Breast epithelium (tissue), 2 donors: Measurements from ENCODE around the gene ZNF593OS.

- PRO-cap, result no peak
- RAMPAGE, long total RNA, 2 experiments, result no peak in any of the 2 experiments
Measured at GRCh38 chr1:25867723-25867974, 7.9 kb downstream of the PAQR7 start.

DNA sequence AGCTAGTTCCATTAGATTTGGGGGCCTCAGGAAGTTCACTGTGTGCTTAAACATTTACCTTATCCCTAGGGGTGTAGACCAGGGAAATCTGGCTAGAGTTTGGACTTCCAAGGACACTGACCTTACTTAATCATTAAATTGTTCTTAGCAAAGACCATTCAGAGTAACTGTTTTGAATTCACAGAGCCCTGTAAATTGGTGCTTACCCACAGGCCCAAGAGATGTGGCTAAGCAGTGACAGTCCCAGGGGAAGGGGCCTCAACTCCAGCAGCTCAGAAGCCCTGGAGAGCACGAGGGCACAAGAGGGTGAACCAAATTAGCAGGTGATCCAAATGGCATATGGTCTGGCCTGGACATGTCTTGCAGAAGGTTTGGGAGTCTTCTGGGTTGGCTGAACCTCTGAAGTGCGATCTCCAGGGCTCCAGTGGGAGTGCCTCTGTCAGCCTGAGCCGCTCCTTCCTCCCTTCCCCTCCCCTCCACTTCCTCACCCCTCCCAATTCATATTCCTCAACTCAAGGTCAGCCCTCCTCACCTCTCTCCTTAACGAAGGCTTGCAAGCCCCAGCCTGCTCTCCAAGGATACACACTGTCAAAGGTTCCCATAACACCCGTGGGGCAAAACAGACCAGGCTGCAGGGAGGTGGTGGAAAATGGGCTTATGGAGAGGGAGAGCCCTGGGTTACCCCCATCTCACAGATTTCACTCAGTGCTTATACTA, 4.3 kb downstream of the PAQR7 start:
- PRO-cap, result no peak
- RAMPAGE, long total RNA, 2 experiments, result no peak in any of the 2 experiments

DNA sequence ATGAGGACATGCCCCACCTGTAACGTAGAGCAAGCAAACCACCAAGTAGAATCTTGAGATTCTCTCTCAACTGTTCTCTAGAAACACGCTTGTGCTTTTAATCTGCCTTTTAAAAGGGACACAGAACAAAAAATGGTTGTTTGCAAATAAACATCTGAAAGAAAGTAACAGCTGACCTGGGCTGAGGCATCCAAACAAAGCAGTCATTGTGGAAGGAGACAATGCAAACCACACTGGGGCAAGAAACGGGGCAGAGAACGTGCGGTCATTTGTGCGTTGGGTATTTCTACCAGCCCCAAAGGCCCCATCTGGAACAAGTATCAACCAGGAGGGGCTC, 6.1 kb downstream of the STMN1 start:
- PRO-cap, result no peak
- RAMPAGE, long total RNA, 2 experiments, result no peak in any of the 2 experiments

DNA sequence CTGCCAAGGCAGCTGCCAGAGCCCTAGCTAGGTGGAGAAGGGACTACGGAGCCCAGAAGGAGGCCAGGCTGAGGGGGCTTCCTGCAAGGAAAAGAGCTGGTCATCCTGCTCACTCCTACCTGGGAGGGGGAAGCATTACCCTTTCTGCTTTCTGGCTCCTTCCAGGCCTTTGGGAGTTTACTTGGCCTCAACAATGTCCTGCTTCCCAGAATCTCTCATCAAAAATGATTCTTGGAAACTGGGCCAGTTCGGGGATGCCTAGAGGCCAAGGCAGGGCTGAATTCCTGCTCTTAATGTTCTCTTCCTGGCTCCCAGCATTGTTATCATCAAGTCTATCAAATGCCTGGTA, 7.5 kb upstream of the PAFAH2 start:
- PRO-cap, result no peak
- RAMPAGE, long total RNA, 2 experiments, result no peak in any of the 2 experiments

- PRO-cap, result no peak
- RAMPAGE, long total RNA, 2 experiments, result no peak in any of the 2 experiments
Measured at GRCh38 chr1:26171559-26172302, at the start of gene ZNF593OS. Gene ZNF593OS, minus strand, starts transcription at chr1:26171832.

- PRO-cap, result no peak
- RAMPAGE, long total RNA, 2 experiments, result no peak in any of the 2 experiments
Measured at GRCh38 chr1:26178185-26178657, 930 bp downstream of the CNKSR1 start.

- PRO-cap, result unidirectional peak, plus-strand start at chr1:26225320
- RAMPAGE, long total RNA, 2 experiments, result no peak in any of the 2 experiments
Measured at GRCh38 chr1:26224973-26225702, 8.9 kb upstream of the CEP85 start.

- PRO-cap, result no peak
- RAMPAGE, long total RNA, 2 experiments, result no peak in any of the 2 experiments
Measured at GRCh38 chr1:26308227-26308675, 1.8 kb upstream of the UBXN11 start.

DNA sequence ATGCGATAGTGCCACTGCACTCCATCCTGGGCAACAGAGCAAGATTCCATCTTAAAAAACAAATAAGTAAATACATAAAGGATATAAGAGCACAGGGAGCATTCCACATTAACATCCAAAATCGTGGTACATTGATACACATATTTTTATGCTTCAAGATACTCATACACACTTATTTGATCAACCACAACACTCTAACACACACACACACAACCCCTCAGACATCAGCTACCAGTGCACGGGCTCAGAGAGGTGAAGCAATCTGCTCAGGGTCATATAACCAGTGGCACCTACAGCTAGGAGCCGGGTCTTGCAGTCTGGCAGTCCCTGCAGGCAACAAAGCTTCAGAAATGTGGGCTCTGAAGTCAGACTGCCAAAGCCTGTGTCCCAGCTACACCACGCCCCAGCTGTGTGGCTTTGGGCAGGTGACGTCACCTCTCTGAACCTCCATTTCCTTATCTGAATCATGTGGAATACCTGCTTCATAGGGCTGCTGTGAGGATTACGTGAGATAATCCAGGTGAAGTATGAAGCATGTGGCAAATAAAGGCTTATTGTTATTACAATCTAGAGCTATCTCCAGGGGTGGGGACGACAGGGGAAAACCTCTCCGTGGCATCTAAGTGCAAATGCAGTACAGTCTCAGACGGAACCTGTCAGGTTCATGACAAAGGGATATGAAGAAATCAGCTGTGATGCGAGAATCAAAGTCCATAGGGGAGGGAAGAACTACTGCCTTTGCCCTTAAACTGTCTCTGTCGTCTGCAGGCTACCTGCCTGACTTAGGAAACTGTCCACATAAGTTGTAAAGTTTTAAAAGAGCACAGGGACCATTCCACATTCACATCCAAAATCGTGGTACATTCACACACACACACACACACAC, 4.9 kb upstream of the CRYBG2 start:
- PRO-cap, result no peak
- RAMPAGE, long total RNA, 2 experiments, result no peak in any of the 2 experiments

DNA sequence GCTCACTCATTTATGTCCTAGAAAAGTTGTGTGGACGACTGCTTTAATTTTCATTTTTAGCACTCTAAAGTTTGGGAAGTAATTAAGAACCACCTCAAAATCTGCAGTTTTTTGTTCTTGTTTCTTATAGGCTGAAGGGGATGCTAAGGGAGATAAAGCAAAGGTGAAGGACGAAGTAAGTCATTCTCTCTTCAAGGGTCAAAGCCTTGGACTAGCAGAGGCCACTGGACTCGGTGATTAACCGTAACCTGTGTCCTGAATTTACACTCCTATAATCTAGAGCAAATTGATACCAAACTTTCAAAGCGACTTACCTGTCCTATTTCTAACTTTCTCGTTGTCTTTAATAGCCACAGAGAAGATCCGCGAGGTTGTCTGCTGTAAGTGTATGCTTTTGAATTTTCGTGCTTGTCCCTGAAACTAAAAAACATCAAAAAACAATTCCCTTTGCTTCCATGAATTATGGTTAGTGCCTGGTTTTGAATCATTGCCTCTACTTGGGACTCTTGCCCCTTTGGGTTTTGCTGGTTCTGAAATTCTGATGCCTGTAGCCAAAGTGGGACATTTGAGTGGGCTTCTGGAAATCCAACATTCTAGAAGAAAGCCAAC, 1.2 kb downstream of the HMGN2 start:
- PRO-cap, result no peak
- RAMPAGE, long total RNA, 2 experiments, result no peak in any of the 2 experiments

DNA sequence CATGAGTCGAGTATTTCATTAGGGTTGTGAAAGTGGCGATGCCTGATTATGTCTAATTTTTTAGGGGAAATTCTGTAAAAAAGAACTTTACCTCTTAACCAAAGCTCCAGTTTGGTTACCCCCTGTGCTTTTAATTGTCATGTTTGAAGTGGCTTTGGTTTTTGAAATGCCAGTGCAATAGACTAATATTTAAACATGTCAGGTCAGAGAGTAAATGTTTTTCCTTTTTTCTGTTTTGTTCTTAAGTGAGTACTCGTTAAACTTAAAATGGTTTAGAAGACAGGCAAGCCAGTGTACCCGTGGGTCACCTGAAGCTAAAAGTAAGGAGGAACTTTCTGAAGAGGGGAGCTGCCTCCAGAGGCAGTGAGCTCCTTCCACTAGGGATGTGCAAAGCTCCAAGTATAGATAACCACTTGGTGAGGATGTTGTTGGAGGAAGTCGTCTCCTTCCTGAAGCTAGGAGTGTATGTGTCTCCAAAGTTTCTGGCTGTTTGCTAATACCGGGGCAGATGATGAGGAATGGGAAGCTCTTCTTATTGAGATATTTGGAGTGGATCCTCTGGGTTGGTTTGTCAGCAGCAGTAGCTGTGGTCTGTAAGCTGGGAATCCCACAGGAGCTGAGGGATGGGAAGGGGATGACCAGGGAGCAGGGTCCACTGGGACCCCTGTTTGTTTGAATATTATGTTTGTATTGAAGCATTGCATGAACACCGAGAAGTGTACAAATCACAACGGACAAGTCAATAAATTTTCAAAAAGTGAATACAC, 35.3 kb downstream of the RPS6KA1 start:
- PRO-cap, result no peak
- RAMPAGE, long total RNA, 2 experiments, result no peak in any of the 2 experiments

GRCh38 chr1:26705824-26706275, 10.0 kb downstream of the ARID1A start:
- PRO-cap, result no peak
- RAMPAGE, long total RNA, 2 experiments, result no peak in any of the 2 experiments

GRCh38 chr1:26743411-26744748, 43.9 kb upstream of the PIGV start:
- PRO-cap, result no peak
- RAMPAGE, long total RNA, 2 experiments, result no peak in any of the 2 experiments

DNA sequence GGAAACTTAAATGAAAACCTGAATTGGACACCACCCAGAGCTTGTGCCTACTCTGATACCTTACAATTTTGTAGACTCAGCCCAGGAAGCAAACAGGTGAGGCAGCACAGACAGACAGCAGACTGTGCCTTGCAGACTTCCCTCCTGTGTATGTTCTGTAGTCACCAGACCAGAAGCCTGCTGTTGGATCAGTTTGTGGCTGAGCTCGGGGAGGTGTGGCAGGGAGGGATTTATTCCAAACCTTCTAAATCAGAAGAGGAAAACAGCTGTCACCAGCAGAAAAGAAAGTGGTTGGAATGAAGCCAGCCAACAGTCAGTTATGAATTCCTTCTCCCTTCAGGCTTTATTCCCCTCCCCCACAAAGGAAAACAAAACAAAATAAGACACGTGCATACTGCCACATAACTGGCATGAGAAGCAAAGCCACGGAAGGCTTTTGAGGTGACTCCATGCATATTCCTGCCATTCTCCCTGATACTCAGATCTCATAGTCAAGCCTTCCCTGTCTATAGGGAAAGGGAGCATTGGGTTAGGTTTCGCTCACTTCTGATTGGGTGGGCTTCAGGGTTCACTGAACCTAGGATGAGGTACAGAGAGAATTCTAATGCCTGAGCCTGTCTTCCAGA, 19.0 kb upstream of the PIGV start:
- PRO-cap, result no peak
- RAMPAGE, long total RNA, 2 experiments, result no peak in any of the 2 experiments

DNA sequence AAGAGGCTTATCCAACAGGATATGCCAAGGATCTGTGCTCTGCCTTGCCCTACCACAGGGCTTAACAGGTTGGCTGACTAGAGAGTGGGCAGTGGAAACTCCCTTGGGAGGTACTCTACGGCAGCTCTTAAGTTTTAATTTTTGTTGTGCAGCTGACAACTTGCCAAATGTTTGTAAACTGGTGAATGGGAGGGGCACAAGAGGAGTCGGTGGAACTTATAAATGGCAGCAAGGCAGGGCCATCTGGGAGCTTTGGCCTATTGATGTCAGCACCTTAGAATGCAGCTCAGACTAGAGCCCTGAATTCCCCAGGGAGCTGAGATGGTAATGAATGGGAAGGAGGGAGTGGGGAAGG, 16.4 kb upstream of the PIGV start:
- PRO-cap, result no peak
- RAMPAGE, long total RNA, 2 experiments, result no peak in any of the 2 experiments

DNA sequence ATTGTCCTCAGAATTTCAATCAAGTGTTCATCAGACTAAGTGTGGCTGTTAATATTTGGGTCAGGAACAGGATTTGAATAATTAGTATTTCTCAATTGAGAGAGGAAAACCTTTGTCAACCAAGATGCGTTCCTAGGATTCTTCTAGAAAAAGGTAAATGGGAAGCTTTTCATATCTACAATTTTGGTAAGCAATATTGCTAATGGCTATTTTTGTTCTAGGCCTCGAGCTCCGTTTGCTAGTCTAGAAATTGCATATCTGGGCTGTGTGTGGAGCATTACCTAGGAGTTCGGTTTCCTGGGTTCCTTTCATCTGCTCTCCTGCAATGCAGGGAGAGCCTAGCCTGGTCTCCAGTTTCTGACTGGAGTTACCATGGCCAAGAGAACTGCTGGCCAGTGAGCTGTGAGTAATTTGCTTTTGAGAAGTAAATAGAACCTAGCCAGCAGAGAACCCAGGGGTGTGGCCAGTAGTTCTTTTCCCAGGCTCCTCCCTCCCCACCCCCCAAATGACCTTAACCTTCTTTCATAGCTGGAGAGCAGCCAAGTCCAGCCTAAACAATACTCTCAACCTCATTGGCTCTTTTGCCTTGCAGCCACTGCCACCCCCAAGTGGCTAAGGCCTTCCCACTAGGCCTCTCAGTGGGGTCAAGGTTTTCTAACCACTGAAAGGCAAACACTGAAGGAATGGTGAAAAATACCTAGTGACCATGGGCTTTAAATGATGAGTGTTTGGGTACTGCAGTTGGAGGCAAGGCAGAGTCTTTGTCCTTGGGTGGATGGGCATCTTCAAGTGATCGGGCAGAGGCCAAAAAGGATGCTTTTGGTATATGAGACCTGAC, 3.8 kb upstream of the PIGV start:
- PRO-cap, result no peak
- RAMPAGE, long total RNA, 2 experiments, result no peak in any of the 2 experiments

DNA sequence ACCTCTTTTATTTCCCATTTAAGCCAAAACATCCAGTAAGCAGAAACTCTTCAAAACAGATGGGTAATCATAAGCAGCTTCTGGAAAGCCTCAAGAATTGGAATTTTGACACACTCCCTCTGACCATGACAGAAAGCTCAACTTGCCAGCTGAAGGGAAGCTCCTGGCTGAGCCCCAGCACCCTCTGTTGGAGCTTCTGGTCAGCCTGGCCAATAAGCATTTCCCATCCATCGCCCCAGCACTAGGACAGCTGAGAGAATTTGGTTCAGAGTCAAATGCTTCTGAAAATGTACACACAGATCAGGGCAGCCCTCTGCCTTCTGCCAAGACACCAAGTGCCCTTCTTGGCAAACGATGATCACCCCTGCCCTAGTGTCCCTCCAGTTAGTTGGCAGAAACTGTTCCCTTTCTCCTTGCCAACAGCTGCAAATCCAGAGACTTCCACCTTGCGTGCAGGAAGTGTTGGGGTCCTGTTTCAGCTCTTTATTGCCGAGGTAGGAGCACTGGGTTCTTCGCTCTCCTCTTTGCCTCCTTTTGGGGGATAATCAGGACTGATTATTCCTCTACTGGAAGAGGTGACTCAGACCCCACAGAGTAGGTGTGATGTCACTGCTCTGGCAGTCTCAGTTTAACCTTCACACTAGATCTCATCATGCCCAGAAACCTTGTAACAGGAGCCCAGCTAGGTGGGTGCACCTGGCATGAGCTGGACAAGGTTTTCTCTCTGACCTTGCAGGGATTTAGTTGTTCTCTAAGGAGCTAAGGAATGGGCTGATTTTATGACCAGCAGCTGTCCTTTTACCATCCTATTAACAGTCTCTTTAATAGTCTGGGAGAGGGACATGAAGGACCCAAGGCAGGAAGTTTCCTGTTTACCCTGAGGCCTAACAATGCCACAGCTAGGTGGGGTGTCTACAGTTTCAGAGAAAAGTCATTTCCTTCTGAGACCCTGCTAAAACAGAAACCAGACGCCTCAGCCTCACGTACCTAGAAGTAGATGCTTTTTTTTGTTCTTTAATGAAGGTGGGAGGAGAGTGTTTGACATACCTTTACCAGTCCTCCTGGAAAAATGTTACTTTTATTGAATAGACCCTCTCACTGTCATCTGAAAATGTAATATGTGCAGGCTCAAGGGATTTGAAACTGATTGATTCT, 12.1 kb downstream of the PIGV start:
- PRO-cap, result no peak
- RAMPAGE, long total RNA, 2 experiments, result no peak in any of the 2 experiments

DNA sequence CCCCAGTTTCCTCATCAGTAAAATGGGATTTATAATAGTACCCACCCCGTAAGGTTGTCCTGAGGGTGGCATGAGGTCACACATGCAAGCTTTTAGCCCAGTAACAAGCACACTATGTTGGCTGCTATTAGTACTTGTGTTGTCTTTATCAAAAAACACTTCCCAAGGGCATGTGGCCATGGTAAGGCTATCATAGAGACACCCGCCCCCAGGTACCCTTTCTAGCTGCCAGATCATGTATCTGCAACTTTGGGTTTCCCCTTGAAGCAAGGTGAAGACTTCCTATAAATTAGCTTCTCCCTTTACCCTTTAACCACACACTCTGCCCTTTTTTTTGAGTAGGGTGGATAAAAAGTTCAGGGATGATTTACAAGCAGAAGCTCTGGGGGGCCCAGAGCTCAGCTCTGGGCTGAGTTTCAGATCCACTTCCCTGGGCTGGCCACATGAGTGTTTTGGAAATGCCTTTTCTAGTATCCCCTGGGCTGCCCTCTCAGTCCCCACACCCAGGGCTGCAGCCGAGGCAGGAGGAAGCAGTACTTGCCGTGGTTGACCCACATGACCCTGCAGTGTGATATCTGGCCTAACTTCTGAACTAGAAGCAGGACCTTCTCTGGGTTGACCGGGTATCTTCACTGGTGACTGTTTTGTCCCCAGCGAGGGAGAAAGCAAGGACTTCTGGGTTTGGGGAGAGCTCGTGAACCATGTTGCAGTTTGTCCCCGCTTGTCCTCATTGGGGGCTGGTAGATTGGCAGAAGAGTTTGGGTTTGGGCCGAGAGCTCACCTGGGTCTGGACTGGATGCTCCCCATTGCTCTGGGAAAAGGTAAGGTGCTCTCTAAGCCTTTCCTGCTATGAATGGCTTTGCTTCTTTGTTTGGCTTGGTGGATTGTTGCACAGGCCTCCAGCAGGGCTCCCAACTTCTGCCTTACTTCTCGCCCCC, 2.2 kb downstream of the ZDHHC18 start:
- PRO-cap, result no peak
- RAMPAGE, long total RNA, 2 experiments, result no peak in any of the 2 experiments

GRCh38 chr1:26831533-26832284, 5.2 kb downstream of the ZDHHC18 start:
- PRO-cap, result no peak
- RAMPAGE, long total RNA, 2 experiments, result no peak in any of the 2 experiments

GRCh38 chr1:26852976-26853546, 9.9 kb upstream of the SFN start:
- PRO-cap, result no peak
- RAMPAGE, long total RNA, 2 experiments, result no peak in any of the 2 experiments